ENCODE data around the gene SDC1.

GRCh38 chr2:16050815-16051610 is 110.7 kb downstream of the MYCN start:
- PRO-cap: no peak
CAGE:
- cytosol, long polyA plus RNA: no peak
- long polyA plus RNA: no peak
- nucleus, long polyA plus RNA: no peak

DNA sequence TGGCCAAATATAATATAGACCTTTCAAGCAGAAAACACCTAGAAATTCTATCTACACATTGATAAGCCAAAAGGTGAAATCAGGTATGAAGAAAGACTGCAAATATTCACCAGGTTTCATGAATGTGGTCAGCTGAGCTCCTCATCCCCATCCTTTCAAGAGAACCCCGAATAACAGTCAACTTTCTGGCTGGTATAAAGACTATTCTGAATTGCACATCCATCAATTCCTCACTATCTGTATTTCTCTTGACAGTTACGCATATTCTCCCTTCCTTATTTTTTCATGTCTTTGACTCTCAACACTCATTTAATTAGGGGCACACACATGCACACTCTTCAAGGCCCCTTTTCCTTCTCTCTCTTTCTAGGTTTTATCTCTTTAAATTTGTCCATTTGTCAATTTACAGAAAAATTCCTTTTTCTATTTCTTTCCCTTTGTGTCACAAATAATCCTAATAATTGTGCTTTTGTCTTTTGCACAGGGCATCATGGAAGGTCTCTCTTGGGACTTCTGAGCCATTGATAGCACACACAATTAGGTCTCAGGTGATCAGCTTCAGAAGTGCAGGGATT is 117.2 kb downstream of the CYRIA start:
- PRO-cap: no peak
CAGE:
- cytosol, long polyA plus RNA: no peak
- long polyA plus RNA: no peak
- nucleus, long polyA plus RNA: no peak

DNA sequence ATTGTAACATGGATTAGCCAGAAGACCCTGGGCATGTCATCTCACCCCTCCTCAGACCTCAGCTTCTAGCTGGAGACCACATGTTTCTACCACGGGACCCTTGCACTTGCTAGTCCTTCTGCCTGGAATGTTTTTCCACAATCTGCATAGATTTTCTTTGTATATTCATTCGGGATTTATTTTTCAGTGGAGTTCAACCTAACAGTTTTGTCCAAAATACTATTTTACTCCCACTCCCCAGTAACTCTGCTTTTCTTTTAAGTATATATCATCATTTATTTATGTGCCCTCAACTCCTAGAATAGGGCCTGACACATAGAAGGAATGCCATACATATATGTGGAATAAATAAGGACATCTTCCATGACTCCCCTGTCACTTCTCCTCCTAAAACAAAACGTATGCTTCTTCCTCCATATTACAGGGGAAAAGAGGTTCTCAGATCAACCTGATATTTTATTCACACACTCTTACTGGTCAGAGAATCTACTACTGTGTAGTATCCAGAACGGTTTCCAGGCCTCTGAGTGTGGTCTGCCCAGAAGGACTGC is 56.2 kb downstream of the CYRIA start:
- PRO-cap: no peak
CAGE:
- cytosol, long polyA plus RNA: no peak
- long polyA plus RNA: no peak
- nucleus, long polyA plus RNA: no peak

DNA sequence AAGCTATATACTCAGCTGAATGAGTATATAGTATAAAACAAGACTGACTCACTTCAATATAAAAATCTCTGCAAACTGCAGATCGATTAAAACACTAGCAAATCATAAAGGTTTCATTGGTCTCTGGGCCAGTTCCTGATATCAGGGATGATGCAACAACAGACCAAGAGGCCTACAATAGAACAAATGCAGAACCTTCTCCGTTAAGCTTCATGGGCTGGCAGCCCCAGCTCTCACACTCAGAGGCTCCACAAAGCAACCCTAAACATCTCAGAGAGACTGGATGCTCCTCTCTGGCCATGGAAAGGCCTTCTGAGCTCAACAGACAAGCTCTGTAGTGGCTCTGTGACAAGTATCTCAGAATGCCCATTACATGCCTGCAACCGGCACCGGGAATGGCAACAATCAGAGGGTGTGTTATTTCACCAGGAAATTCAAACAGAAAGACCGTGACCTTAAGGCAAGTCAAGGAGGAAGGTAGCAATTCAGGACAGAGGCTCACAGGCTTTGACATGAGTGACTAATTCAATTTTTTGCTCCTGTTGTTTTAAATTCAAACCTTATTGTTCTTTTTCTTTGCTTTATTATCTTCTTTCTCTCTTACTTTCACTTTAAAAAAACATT is 15.2 kb downstream of the CYRIA start:
- PRO-cap: no peak
CAGE:
- cytosol, long polyA plus RNA: no peak
- long polyA plus RNA: no peak
- nucleus, long polyA plus RNA: no peak

DNA sequence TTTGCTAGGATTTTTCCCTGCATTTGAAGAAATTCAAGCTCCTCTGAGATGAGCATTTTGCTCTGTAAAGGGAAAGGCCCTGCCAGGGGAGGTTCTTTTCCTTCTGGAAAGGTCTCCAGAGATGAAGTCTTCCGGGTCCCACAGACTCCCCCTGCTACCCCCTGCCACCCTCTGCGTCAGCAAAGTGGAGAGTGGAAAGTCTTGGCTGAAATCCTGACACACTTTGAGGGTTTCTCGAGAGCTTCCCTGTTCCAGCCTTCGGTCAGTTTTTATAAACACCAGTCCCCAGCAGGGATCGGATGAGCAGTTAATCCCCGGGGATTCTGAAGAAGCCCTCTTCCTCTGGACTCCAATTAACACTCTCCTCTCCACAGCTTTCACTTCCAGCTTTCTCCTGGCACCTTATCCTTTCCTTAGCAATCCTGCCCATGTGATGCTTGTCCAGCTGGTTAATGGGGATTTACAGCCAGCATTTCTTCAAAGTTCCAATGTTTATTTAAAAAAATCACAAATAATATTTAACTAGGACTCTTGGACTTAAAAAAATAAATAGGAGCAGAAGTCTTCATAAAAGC is 13.1 kb downstream of the CYRIA start:
- PRO-cap: no peak
CAGE:
- cytosol, long polyA plus RNA: no peak
- long polyA plus RNA: no peak
- nucleus, long polyA plus RNA: no peak

DNA sequence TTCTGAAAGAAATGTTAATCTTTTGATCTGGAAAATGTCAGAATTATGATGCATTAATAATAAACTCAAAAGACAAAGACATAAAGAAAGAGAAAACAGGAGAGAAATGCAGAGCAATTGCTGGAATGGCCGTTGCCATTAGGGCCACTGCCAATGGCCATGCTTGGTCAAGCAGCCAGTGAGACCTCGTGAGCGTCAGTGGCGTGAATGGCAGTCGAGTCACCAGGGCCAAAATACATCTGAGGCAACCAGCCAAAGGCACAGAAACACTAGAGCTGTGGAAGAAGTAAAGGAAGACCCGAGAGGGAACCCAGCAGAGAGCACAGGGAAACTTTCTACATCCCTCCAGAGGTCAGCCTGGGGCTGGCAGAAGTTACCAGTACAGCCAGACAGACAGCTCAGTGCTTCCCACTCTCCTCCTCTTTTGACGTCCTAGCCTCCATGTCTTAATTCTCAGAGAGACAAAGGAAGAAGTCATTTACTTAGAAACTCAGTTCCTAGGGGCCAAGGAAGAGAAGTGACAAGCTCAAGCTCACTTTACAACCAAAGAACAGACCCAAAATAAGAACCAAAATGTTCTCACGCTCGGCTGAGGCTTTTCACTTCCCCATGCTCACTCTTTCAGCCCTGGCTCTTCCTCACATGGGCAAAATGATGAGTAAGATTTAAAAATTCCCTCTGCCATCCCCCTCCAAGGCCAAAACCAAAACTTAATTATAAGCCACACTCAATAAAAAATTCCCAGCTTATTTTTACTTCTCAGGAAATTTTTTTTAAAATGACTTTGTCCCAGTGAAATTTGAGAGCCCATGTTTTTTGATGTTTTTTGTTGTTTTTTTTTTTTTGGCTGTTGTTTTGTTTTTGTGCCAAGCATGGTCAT is 8.7 kb downstream of the CYRIA start:
- PRO-cap: no peak
CAGE:
- cytosol, long polyA plus RNA: no peak
- long polyA plus RNA: no peak
- nucleus, long polyA plus RNA: no peak

- PRO-cap: no peak
CAGE:
- cytosol, long polyA plus RNA: no peak
- long polyA plus RNA: no peak
- nucleus, long polyA plus RNA: no peak
These were observed 4.7 kb downstream of the MSGN1 start for GRCh38 chr2:17820902-17821474.

DNA sequence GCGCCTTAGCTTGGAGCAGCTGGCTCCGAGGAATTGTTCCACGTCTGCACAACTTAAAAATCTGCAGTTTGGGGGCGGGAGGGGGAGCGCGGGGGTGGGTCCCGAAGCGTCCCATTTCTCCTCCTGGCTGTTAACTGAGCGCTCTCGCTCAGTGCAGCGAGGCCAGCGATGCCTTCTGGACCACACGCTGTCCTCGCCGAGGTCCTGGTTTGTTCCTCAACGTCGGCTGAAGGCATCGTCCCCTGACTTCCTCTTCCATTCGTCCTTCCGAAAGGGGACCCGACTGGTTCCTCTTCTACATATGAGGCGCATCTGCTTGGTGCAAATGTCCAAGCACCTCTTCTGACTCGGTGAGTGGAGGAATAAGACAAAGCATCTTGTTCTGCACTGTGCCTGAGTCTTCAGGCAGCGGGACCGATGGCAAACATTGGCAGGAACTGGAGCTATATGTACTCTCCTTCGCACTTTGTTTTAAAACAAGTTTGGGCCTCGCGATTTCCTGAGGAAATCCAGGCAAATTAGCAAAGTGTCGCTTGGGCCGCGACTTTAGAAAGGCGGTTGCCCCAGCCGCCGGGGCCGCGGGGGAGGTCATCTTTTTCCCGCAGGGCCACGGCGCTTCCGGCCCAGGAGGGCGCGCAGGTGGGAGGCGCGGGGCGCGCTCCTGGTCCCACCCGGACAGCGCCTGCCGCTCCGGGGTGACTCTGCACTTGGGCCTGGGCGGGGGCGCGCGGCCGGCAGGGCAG is 599 bp upstream of the KCNS3 start:
- PRO-cap: no peak
CAGE:
- cytosol, long polyA plus RNA: no peak
- long polyA plus RNA: no peak
- nucleus, long polyA plus RNA: no peak

GRCh38 chr2:17878738-17879162 is 283 bp downstream of the KCNS3 start:
- PRO-cap: no peak
CAGE:
- cytosol, long polyA plus RNA: no peak
- long polyA plus RNA: no peak
- nucleus, long polyA plus RNA: no peak

GRCh38 chr2:19336802-19337568 is 21.4 kb downstream of the OSR1 start:
- PRO-cap: no peak
CAGE:
- cytosol, long polyA plus RNA: no peak
- long polyA plus RNA: no peak
- nucleus, long polyA plus RNA: no peak

DNA sequence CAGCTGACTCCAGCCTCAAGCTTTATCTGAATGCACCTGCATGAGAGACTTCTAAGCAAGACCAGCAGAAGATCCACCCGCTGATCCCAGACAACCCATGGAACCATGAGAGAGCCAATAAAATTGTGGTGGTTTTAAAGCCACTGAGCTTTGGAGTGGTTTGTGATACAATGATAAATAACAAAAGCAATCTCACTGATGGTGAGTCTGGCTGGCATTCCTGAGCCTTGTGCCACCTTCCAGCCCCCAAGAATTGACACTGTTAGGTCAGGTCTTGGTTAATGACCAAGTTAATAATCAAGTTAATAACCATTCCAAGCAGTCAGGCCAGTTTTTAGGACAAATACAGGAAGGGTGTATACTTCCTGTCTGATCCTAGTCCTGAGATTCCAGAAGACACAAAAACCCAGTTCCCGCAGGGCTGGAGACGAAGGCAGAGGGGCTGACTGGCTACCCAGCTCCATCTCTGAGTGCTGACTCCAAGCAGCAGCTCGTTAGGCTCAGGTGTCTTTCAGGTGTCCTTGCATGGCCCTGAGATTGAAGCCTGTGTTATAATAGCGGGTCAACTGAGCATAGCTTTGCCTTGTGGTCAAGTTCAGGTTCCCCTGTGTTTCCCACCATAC is 74.6 kb upstream of the LAPTM4A start:
- PRO-cap: no peak
CAGE:
- cytosol, long polyA plus RNA: no peak
- long polyA plus RNA: no peak
- nucleus, long polyA plus RNA: no peak

DNA sequence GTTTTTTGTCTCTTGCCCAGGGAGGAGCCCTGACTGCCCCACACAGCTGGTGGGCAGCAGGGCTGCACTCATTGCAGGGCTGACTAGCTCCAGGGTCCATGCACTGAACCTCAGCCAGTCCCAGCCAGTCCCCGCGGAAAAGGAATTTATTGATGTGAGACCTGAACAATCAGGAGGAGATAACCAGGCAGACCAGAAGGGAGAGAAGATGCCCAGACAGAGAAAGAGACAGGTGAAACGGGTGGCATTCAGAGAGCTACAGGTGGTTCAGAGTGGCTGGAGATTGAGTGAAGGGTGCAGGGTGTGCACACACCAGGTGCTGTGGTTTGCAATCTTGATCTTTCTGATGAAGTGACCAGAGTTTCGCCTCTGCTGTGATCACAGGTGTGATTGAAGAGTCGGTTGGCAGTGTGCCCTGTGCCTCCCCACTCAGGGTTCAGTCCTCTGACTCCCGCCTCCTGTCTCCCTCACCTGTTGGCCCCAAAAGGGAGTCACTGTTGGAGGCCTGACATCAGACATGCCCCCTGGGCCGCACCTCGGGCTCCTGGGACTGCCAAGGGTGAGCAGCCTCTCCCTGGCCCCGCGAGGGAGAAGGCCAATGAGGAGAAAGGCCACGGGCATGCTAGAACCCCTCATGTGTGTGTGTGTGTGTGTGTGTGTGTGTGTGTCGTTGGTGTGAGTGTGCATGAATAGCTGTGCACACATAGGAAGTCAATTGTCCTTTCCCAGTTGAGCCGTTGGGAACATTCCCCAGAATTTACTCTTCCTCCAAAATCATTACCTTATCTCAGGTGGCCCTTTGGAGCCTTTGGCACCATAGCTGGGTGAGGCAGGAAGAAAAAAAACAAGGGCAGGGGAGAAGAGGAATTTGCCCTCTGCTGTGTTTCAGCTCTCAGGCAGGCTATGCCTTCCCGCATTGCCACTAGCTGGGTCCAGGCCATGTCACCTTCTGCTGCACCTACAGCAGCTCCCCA is 77.9 kb upstream of the LAPTM4A start:
- PRO-cap: no peak
CAGE:
- cytosol, long polyA plus RNA: no peak
- long polyA plus RNA: no peak
- nucleus, long polyA plus RNA: no peak

GRCh38 chr2:20197407-20197892 is 27.5 kb downstream of the SDC1 start:
- PRO-cap: no peak
CAGE:
- cytosol, long polyA plus RNA: no peak
- long polyA plus RNA: no peak
- nucleus, long polyA plus RNA: no peak

DNA sequence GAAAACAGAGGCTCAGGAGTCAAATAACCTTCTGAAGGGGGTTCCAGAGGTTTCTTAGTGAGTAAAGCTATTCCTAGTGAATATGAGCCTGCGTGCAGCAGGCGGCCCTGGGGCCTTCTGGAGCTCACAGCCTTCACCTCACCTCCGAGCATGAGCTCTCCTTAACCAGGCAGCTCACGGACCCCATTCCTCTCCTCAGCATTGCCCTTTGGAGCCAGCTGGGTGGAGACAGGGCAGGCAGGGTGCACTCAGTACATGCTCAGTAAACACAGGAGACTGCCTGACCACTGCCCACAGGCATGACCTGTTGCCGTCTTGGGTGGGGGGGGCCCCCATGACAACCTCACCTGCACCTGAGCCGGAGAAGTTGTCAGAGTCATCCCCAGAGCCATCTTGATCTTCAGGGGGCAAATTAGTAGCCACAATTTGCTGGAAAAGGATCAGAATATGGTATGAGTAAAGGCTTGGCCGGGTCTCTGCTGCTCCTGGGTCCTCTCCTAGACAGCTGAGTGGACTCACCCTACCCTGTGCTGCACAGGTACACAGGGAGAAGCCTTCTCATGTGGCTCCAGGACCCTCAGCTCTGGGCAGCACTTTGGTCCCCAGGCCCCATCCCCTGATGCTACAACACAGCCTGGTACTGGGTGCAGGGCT is 19.8 kb downstream of the SDC1 start:
- PRO-cap: no peak
CAGE:
- cytosol, long polyA plus RNA: no peak
- long polyA plus RNA: no peak
- nucleus, long polyA plus RNA: no peak

- PRO-cap: bidirectional peak, plus-strand start at chr2:20225036, minus-strand start at chr2:20225094
CAGE:
- cytosol, long polyA plus RNA: no peak
- long polyA plus RNA: no peak
- nucleus, long polyA plus RNA: start-site peak on the minus strand at chr2:20225063-20225177, 26 and 186 reads in 2 replicates
These were observed at the start of gene SDC1 for GRCh38 chr2:20224957-20225811. TSS of gene SDC1 (minus strand) at chr2:20225130.

DNA sequence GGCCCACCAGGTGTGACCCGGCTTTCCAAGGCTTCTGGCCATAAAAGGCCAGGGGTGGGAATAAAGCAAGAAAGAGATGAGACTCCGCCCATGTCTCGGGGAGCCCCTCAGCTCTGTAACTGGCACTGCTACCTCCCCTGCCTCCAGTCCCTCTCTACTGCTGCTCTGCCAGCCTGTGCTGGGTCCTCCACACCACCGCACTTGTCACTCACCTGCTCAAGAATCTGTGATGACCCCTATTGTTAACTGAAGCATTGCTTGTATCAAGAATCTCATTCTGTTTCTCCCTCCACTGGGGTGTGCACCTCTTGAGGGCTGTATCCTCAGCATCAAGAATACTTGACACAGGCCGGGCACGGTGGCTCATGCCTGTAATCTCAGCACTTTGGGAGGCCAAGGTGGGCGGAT is 18.2 kb upstream of the SDC1 start:
- PRO-cap: no peak
CAGE:
- cytosol, long polyA plus RNA: no peak
- long polyA plus RNA: no peak
- nucleus, long polyA plus RNA: no peak

GRCh38 chr2:20346916-20347675 is 3.5 kb downstream of the PUM2 start:
- PRO-cap: no peak
CAGE:
- cytosol, long polyA plus RNA: no peak
- long polyA plus RNA: no peak
- nucleus, long polyA plus RNA: no peak

DNA sequence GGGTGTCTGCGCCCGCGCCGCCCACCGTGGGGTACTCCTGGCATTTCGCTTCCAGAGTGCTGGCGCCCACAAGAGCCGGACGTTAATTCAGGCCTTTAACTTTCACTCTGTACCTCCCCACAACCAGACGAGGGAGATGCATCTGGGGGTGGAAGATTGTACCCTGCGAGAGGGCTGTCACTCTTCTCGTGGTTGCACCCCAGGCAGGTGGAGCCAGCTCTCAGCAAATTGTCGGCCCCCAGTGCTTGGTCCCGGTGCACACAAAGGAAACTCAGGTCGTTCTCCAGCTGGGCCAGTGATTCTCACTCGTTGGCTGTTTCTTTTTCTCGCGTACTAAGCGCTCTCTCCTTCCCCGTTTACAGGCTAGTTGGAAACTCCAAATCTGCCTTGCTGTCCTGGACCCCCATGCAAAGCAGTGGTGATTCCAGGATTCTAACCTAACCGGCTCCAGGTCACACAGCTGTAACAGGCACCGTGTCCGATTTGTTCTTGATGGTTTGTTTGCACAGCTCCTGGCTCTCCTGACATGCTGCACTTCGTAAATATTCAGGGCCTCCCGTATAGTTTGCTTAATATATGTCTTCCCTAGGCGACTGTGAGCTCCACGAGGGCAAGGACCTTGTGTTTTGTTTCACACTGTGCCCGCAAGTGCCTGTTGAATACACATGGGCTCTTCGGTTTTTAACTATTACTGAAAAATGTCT is 729 bp upstream of the PUM2 start:
- PRO-cap: unidirectional peak, minus-strand start at position 434 of the sequence
CAGE:
- cytosol, long polyA plus RNA: no peak
- long polyA plus RNA: no peak
- nucleus, long polyA plus RNA: no peak

- PRO-cap: no peak
CAGE:
- cytosol, long polyA plus RNA: no peak
- long polyA plus RNA: no peak
- nucleus, long polyA plus RNA: no peak
These were observed 24.9 kb upstream of the RHOB start for GRCh38 chr2:20421771-20422541.

- PRO-cap: bidirectional peak, plus-strand start at chr2:20447074, minus-strand start at chr2:20446870
CAGE:
- cytosol, long polyA plus RNA: no peak
- long polyA plus RNA: no peak
- nucleus, long polyA plus RNA: no peak
These were observed 280 bp upstream of the RHOB start for GRCh38 chr2:20446593-20446995.

Measured in A549 (cell line).